Measurements from ENCODE around the gene CDC37L1.

- PRO-cap, result unidirectional peak, minus-strand start at chr9:209461
Measured at GRCh38 chr9:209233-209891, 5.3 kb upstream of the DOCK8 start.

DNA sequence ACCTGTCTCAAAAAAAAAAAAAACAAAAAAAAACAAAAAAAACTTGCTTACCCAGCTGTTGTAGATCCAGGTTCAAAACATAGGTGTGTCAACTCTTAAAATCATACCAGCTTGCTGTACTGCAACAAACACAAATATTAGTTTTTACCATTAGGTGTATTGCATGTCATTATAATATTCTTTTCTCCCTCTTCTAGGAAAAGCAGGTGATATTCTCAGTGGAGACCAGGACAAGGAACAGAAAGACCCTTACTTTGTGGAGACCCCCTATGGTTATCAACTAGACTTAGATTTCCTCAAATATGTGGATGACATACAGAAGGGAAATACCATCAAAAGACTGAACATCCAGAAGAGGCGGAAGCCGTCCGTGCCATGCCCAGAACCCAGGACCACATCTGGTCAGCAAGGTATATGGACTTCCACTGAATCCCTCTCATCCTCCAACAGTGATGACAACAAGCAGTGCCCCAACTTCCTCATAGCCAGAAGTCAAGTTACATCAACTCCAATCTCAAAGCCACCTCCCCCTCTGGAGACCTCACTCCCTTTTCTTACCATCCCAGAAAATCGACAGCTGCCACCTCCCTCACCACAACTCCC, 130.8 kb upstream of the DMRT1 start:
- PRO-cap, result no peak

DNA sequence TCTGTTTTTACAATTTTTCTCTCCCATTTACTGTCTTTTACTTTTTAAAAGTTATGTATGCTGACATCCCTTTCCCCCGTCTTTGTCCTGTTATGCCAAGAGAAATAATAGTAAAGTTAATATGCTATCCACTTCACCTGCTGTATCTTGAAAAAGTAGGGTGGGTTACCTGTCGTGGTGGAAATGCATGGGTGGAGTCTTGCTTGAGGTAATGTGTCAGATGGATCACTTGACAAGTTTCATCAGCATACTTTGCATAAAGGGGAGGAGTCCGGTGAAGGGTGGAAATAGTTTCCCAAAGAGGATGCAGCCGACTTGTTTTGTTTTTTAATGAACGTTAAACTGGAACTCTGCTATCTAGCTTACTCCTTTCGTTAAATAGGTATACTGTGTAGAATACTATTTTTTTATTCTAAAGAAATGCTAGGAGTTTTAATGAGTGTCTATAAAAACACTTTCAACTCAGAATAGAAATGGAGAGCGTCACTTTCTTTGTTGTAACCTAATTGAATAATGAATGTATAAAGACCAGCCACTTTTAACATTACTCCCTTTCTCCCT, 9.0 kb upstream of the DMRT3 start:
- PRO-cap, result no peak

GRCh38 chr9:1047503-1047823, 2.7 kb upstream of the DMRT2 start:
- PRO-cap, result no peak

- PRO-cap, result no peak
Measured at GRCh38 chr9:1200879-1201389, 150.8 kb downstream of the DMRT2 start.

DNA sequence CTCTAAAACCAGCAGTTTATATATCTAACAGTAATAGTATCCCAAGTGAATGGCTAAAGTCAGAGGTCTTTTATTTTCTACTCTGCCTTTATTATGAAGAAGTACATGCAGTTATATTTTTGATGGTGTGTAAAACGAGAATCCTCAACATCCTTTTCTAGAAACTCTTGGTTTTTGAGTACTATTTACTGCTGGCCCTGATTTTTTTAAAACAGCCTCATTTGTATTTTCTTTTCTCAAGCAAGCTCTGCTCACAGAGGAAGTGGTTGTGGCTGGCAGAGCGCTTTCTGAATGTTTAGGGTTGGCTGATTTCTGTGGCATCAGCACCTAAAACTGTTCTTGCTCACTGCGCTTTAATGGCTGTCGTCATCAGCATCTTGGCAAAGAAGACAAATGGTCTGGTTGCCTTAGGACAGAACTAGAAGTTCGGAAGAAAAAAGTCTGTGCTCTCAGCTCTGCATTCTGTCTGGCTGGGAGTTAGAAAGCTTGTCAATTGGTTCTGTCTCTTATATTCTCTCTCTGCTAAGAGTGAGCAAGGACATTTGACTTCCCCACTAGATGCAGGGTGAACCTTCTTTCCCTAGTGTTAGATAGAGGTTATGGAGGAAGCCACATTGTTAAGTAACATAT, 38.7 kb downstream of the SMARCA2 start:
- PRO-cap, result no peak

- PRO-cap, result no peak
Measured at GRCh38 chr9:2055405-2055765, 40.2 kb downstream of the SMARCA2 start.

GRCh38 chr9:2060567-2061069, 45.5 kb downstream of the SMARCA2 start:
- PRO-cap, result no peak

DNA sequence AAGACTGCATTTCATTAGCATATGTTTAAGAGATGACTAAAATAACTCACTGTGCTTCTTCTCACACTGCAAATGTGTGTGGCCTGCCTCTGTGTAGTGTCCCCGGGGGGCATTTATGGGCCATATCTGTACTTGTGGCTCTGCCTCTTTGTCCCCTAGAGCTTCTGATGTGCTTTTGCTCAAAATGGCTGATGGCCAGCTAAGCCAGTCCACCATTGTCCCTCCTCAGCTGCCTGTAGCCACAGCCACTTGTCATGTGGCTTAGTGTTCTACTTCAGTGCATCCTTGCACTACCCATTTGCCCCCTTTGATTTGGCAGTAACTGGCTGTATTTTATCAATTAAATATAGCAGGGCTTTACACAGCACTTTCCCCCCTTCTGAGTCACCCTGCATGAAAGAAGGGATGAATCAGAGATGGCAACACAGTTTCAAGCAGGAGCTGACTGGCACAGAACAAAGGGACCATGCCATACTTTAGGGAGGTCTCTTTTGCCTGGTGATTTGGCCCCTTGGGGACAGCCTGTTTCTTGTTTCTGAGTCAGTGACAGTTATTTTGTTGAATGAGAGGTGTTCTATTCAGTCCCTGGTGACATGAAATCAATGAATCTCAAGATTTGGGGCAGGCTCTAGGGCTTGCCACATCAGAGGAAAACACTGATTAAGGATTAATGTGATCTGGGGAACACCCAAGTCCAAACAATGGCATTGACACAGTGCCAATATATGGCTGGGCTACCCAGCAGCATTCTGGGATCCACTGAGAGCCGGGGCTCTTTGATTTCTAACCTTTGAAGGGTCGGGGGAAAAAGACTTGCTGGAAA, 245.5 kb downstream of the SMARCA2 start:
- PRO-cap, result no peak

- PRO-cap, result no peak
Measured at GRCh38 chr9:2559133-2559466, 62.5 kb upstream of the VLDLR start.

- PRO-cap, result bidirectional peak, plus-strand start at chr9:2622633, minus-strand start at chr9:2622418; bidirectional peak, plus-strand start at chr9:2623119, minus-strand start at chr9:2623006
Measured at GRCh38 chr9:2622328-2623313, 1.0 kb downstream of the VLDLR start.

- PRO-cap, result no peak
Measured at GRCh38 chr9:2728240-2728539, 10.9 kb downstream of the KCNV2 start.

GRCh38 chr9:3527212-3527614, 1.4 kb upstream of the RFX3 start:
- PRO-cap, result no peak

DNA sequence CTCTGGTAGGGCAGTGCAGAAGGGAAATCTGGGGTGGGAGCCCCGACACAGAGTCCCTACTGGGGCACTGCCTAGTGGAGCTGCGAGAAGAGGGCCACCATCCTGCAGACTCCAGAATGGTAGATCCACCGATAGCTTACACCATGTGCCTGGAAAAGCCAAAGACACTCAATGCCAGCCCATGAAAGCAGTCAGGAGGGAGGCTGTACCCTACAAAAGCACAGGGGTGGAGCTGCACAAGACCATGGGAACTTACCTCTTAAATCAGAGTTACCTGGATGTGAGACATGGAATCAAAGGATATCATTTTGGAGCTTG, 263.7 kb upstream of the RFX3 start:
- PRO-cap, result no peak

- PRO-cap, result no peak
Measured at GRCh38 chr9:3951853-3952161, 348.1 kb downstream of the GLIS3 start.

DNA sequence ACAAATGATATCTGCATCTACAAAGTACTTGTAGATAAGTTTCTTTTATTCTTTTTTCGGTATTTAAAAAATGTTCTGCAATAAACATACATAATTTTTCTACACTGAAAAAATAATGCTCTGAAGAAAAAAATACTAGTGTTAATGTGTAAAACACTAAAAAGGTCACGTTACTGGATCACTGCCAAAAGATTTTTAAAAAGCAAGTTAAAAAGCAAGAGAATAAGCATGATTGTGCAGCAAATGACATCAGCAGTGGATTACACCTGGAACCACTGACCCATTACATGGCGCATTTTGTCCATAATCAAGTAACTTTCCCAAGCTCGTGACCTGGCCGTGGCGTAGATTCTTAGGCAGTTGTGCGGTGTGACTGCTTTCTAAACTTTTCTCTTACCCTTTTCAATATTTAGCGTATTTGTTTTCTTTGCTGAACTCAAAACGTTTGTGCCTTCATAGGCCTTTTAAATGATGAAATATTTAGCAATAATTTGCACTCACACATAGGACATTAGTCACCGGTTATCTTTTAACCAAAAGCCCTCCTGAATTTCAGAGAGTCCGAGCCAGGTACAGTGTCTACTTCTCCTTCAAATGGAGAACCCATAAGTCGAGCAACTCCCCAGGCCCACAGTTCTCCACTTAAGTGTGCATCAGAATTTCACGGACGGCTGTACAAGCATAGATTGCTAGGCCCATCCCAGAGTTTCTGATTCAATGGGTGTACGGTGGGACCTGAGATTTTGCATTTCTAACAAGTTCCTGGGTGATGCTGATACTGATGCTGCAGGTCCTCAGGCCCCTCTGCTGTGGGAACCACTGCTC, 144.6 kb downstream of the GLIS3 start:
- PRO-cap, result no peak

- PRO-cap, result no peak
Measured at GRCh38 chr9:4495595-4495979, 5.3 kb downstream of the SLC1A1 start.

GRCh38 chr9:4554089-4554488, 63.8 kb downstream of the SLC1A1 start:
- PRO-cap, result bidirectional peak, plus-strand start at chr9:4554170, minus-strand start at chr9:4553929

- PRO-cap, result no peak
Measured at GRCh38 chr9:4605576-4606067, 56.5 kb upstream of the PLPP6 start.

DNA sequence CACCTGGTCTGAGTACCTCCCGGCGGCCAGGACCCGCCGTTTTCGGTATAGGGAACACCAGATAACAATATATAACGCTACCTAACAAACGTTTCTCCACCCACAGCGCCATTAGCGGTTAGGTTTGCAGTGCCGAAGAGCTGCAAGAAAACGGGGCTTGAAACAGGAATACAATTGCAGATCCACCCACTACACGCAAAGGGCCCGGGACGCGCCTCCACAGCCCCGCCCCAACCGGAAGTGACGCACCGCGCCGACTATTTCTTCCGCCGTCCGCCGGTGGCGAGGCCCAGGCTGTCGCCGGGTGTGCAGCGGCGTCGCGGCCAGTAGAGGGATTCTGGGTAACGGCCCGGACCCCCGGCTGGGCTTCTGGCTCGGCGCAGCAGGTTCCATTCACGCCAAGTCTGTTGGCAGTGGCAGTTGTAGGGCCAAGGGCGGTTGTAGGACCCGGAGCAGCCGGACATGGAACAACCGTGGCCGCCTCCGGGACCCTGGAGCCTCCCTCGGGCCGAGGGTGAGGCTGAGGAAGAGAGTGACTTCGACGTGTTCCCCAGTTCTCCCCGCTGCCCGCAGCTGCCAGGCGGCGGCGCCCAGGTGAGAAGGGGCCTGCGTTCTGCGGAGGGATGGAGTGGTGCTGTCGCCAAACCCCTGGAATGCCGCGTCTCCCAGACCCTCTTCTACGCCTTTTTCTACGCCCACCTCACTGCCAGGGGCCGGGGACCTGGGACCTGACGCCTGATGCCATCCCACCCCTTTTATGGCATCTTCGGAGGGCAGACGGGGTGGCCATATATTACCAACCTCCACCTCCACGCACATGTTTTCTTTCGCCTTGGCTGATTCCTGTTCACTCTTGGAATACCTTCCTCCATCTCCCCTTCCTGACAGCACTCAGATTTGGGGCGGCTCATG, at the start of gene CDC37L1:
CDC37L1 (plus strand) TSS at position 264 of the 912 bp plus-strand sequence.
- PRO-cap, result bidirectional peak, plus-strand start at position 292 of the sequence, minus-strand start at position 120 of the sequence; bidirectional peak, plus-strand start at position 818 of the sequence, minus-strand start at position 675 of the sequence